ENCODE measurements around a stretch of chr2.

GRCh38 chr2:225064367-225064710 lies 22.1 kb upstream of the DOCK10 start:
- RRBS, result no CpG with 5 or more reads among the region's 2 CpGs
CAGE:
- cytosol, long polyA plus RNA, result no peak
- long polyA plus RNA, result no peak
- nucleus, long polyA plus RNA, result no peak

DNA sequence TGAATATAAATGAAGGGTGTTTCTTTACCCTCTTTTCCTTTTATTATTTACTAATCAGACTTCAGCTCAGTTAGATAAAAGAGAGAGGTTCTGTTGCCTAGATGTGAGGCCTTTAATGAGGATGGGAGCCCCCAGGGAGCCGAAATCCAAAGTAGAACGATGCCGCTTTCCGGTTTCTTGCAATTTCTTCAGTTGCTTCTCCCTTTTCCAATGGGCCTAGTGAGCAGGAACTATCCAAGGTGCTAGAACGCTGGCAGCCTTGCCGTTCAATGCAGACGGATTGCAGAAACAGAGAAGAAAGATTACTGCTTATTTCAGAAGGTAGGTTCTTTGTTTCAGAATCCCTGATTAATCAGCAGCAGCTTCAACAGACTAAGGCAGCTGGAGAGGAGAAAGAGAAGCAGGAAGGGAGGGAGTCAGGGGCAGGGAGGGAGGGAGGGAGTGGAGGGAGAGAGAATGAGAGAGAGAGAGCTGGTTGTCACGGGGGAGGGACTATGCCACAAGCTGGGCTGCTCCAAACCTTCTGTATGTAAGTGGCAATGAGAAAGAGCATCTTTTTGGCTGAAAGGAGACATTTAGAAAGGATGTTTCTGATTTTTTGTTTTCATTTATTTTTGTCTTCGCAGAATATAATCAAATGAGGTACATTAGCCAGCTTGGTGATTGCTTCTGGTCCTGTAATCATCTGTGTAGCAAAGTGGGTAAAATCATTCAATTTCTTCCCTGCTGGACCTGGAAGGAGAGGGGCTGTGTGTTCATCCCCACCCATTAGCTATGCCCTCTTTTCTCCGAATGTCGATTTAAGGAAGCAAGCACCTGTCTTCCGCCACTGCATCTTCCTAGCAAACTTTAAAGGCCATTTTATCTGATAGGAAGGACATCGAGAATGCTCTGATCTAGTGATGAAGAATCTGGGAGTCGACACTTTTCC lies 690 bp downstream of the NYAP2 start:
- RRBS, result no CpG with 5 or more reads among the region's 14 CpGs
CAGE:
- cytosol, long polyA plus RNA, result no peak
- long polyA plus RNA, result no peak
- nucleus, long polyA plus RNA, result no peak

- RRBS, result no CpG with 5 or more reads among the region's 8 CpGs
CAGE:
- cytosol, long polyA plus RNA, result no peak
- long polyA plus RNA, result no peak
- nucleus, long polyA plus RNA, result no peak
Measured at GRCh38 chr2:226030647-226030966, 631.1 kb downstream of the NYAP2 start.

DNA sequence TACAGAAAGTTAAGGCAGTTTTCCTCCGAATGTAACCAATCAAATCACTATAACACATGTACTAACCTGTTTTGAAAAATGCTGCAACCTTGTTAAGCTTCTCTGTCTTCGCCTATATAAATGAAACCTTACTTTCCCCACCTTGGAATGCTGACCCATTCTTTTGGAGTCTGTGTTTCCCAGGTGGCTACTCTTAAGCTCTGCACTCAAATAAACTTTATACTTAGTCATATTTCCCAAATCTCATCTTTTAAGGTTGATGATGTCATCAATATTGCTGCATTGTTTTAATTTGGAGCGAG lies 662.3 kb downstream of the IRS1 start:
- RRBS, result no CpG with 5 or more reads among the region's 3 CpGs
CAGE:
- cytosol, long polyA plus RNA, result no peak
- long polyA plus RNA, result no peak
- nucleus, long polyA plus RNA, result no peak

- RRBS, result no CpG with 5 or more reads among the region's 5 CpGs
CAGE:
- cytosol, long polyA plus RNA, result no peak
- long polyA plus RNA, result no peak
- nucleus, long polyA plus RNA, result no peak
Measured at GRCh38 chr2:226207612-226208184, 591.9 kb downstream of the IRS1 start.

- RRBS, result no CpG with 5 or more reads among the region's 3 CpGs
CAGE:
- cytosol, long polyA plus RNA, result no peak
- long polyA plus RNA, result no peak
- nucleus, long polyA plus RNA, result no peak
Measured at GRCh38 chr2:226483837-226484245, 315.8 kb downstream of the IRS1 start.

DNA sequence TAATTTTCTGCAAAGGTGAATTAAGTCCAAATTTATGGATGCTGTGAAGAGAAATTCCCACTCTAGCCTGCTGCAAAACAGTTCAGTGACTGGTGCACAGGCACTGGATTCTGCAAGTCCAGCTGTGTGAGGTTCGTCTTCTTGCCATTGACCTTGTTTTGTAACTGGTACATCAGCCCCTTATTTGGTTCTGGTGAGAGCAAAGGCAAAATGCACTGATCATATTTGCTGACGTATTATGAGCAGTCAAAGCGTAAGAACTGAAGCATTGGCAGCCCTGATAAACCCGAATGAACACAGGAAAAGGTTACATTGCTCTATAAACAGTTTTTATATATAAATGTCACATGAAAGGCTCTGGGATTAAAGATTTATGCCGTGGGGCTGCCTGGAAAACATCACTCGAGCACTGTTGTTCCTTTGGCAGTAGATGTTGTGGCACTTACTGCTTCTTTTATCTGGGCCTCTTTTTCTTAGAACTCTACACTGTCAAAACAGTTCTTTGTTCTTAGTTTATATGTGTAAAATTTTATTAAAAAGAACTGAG lies 168.0 kb downstream of the IRS1 start:
- RRBS, result no CpG with 5 or more reads among the region's 6 CpGs
CAGE:
- cytosol, long polyA plus RNA, result no peak
- long polyA plus RNA, result no peak
- nucleus, long polyA plus RNA, result no peak

- RRBS, result no CpG with 5 or more reads among the region's 8 CpGs
CAGE:
- cytosol, long polyA plus RNA, result no peak
- long polyA plus RNA, result no peak
- nucleus, long polyA plus RNA, result no peak
Measured at GRCh38 chr2:226738514-226739472, 60.8 kb downstream of the IRS1 start.

- RRBS, result no CpG with 5 or more reads among the region's 40 CpGs
CAGE:
- cytosol, long polyA plus RNA, result no peak
- long polyA plus RNA, result no peak
- nucleus, long polyA plus RNA, result no peak
Measured at GRCh38 chr2:226790805-226791616, 8.6 kb downstream of the IRS1 start.

GRCh38 chr2:226797538-226798033 lies 2.0 kb downstream of the IRS1 start:
- RRBS, result 6% methylated on average over 10 of the region's 36 CpGs
CAGE:
- cytosol, long polyA plus RNA, result no peak
- long polyA plus RNA, result no peak
- nucleus, long polyA plus RNA, result no peak

DNA sequence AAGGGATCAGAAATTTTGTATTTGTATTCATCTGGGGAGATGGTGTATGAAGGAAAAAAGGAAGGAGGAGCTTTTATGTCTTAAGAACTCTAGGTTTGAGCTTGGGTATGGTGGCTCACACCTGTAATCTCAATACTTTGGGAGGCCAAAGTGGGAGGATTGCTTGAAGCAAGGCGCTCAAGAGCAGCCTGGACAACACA lies 19.2 kb downstream of the RHBDD1 start:
- RRBS, result no CpG with 5 or more reads among the region's 1 CpG
CAGE:
- cytosol, long polyA plus RNA, result no peak
- long polyA plus RNA, result no peak
- nucleus, long polyA plus RNA, result no peak

DNA sequence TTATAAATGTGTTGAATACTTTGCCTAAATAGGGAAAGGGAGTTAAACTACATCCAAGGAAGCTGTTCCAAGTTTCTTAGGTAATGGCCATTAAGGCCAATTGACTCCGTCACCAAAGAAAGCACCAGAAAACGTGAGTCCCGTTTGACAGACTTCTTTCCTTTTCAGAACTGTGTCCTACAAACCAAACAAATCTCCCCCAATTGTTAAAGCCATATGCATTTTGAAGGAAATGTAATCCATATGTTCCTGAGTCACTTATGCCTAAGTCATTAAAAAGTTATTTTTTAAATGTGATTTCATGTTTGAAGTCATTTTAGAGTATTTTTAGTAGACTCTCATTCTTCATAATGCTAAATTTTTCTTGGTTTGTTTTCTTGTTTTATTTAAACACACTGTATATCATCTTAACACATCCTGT lies 133.6 kb downstream of the RHBDD1 start:
- RRBS, result no CpG with 5 or more reads among the region's 3 CpGs
CAGE:
- cytosol, long polyA plus RNA, result no peak
- long polyA plus RNA, result no peak
- nucleus, long polyA plus RNA, result no peak

- RRBS, result no CpG with 5 or more reads among the region's 6 CpGs
CAGE:
- cytosol, long polyA plus RNA, result no peak
- long polyA plus RNA, result no peak
- nucleus, long polyA plus RNA, result no peak
Measured at GRCh38 chr2:226970031-226970732, 134.3 kb downstream of the RHBDD1 start.

- RRBS, result no CpG with 5 or more reads among the region's 1 CpG
CAGE:
- cytosol, long polyA plus RNA, result no peak
- long polyA plus RNA, result no peak
- nucleus, long polyA plus RNA, result no peak
Measured at GRCh38 chr2:226984735-226985034, 148.8 kb downstream of the RHBDD1 start.

GRCh38 chr2:227370619-227371333 lies 8.3 kb downstream of the TM4SF20 start:
- RRBS, result no CpG with 5 or more reads among the region's 12 CpGs
CAGE:
- cytosol, long polyA plus RNA, result no peak
- long polyA plus RNA, result no peak
- nucleus, long polyA plus RNA, result no peak

DNA sequence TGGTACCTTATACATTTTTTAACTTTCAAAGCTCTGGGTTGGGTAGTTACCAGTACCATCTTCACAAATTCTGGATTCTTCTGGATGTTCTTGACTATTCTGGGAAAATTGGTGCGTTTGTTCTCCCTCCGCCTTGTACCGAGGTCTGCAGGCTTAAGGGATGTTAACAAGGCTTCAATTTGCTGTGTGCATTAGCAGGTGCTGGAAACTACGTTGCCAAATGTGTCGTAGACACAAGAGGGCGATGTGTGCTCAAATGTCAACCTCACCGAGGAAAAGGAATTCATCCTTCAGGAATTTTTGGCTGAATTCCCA lies 18.2 kb upstream of the SCYGR1 start:
- RRBS, result no CpG with 5 or more reads among the region's 7 CpGs
CAGE:
- cytosol, long polyA plus RNA, result no peak
- long polyA plus RNA, result no peak
- nucleus, long polyA plus RNA, result no peak

GRCh38 chr2:227413040-227413704 lies 25.4 kb upstream of the SCYGR1 start:
- RRBS, result no CpG with 5 or more reads among the region's 12 CpGs
CAGE:
- cytosol, long polyA plus RNA, result no peak
- long polyA plus RNA, result no peak
- nucleus, long polyA plus RNA, result no peak

DNA sequence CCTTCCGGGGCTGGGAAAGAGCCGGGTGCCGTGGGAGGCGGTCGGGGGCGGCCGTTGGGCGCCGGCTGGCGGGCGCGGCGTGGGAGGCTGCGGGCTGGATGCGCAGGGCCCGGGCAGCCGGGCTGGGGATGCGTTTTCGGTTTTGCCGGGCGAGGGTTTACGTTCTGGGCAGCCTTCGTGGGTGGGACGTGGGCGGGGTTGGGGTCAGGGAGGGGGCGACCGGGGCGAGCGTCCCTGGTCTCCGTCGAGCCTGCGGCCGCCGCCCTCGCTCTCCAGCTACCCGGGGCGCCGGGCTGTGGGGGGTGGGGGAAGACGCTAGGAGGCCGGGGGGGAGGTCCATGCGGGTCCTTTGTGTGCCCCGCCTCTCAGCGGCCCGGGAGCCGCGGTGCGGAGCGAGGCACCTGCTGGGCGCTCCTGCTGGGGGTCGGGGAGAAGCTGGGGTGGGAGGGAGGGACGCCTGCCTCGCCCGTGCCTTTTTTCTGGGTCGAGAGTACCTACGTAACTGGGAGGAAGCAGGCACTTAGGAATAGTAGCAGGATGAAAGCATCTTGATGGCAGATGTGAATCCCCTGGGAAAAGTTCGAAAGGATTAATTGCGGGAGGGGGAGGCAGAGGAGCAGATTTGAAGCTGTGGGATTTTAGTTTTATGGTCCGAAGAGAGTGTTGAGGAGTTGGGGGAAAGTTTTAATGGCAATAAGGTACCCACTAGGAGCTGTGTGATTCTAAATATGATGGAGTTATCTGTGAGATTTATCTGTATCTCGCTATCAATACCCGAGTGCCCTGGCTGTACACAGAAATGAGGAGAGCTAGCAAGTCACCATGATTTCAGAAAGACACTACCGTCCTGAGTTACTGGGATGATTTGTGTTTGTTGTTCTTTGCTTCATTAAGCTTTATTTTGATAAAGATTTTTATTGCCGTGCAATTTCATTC lies 973 bp downstream of the AGFG1 start:
- RRBS, result 1% methylated on average over 37 of the region's 62 CpGs
CAGE:
- cytosol, long polyA plus RNA, result no peak
- long polyA plus RNA, result no peak
- nucleus, long polyA plus RNA, result no peak

DNA sequence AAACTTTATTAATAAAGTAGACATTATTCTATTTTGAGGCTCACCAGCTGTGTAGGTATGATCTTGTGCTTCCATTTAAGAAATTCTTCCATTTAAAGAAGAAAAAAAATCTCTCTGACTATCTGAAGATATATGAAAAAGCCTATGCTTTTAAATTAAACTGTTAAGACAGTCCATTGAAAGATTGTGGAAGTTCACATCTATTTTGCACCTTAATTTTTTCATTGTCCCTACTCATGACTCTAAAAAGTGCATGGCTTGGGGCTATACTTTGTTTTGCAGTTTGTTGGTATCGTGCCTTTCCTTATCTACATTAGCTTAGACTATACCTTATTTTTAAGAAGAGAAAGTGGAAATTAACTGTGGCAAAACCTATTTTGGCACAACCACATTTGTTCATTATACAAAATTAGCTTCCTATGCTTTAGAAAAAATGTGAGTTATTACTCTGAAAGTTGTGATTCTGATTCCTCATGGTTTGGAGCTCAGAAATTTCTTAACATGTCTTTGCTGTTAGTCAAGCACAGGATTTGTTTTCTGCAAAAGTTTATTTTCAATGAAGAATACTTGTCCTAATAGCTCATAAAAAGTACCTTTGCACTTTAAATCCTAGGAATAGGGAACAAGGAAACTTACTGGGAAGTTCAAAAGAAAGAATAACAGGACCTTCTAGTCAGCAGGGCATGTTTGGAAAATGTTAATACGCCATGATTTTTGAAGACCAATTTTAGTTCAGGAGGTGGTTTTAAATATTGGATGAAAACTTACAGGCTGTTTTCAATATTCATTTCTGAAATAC lies 38.2 kb upstream of the SCYGR2 start:
- RRBS, result no CpG with 5 or more reads among the region's 2 CpGs
CAGE:
- cytosol, long polyA plus RNA, result start-site peak on the plus strand centred at position 482 of the sequence, 452 bp wide, 81 and 203 reads in 2 replicates
- long polyA plus RNA, result no peak
- nucleus, long polyA plus RNA, result start-site peak on the plus strand centred at position 343 of the sequence, 594 bp wide, 405 and 321 reads in 2 replicates

- RRBS, result 7% methylated on average over 10 of the region's 50 CpGs
CAGE:
- cytosol, long polyA plus RNA, result no peak
- long polyA plus RNA, result no peak
- nucleus, long polyA plus RNA, result no peak
Measured at GRCh38 chr2:228179968-228181162, 1.1 kb downstream of the SPHKAP start.